Panc1 (cell line): ENCODE measurements around the gene LDLRAD3.

DNA sequence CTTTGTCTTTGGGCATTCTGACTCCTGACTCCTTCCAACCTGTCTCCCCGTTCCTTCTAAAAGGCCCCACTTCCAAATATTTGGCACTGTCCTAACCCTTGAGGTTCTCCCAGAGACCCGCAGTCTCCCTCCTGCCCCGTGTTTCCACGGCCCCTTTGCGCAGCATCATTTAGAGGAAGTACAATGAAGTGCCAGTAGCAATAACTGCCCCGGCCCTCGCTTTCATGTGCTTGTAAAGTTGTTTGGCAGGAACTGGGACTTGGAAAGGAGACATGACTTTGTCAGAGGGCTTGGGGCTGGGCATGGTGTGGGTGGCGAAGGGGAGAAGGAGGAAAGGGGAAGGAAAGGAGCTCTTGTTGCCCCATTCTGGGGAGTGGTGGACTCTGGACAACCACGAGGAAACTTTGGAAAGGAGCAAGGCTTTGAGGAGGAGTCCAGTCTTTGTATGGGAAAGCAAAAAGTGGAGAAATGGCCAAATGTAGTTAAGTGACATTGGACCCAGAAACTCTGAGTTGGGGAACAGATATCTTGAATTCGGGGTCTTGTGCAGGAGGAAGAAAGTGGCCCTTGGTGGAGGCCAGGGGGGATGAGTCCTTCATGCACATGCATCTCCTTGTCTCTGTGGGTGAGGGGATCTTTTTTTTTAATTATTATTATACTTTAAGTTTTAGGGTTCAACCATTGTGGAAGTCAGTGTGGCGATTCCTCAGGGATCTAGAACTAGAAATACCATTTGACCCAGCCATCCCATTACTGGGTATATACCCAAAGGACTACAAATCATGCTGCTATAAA, 2.8 kb downstream of the CD44 start:
- RRBS, 2 experiments = no CpG with 5 or more reads among the region's 11 CpGs

DNA sequence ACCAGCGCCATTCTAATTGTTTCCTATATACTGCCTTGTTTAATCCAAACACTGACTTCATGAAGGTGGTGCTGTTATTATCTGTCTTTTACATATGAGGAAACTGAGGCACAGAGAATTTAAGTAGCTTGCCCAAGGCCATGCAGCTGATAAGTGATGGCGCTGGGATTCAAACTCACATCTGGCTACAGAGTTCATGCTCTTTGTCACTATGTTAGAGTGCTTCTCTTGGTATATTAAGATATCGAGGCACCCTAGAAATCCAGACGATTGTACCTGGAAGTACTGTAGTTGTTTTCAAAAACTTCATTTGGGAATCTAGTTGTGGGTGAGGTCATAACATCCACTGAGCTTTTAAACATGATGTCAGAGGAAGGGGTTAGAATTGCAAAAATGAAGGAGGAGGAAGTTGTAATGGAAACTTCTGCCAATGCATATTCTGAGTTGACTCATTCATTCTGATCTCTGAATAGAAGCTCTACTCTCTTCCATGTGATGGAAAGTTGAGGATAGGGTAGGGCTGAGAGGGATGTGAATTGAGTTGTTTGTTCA, 7.6 kb downstream of the CD44 start:
- RRBS, 2 experiments = no CpG with 5 or more reads among the region's 4 CpGs

- RRBS, 2 experiments = no CpG with 5 or more reads among the region's 2 CpGs
Observed at GRCh38 chr11:35168515-35169116, 29.6 kb downstream of the CD44 start.

- RRBS, 2 experiments = no CpG with 5 or more reads among the region's 3 CpGs
Observed at GRCh38 chr11:35207458-35207722, 68.4 kb downstream of the CD44 start.

- RRBS, 2 experiments = no CpG with 5 or more reads among the region's 2 CpGs
Observed at GRCh38 chr11:35226216-35226621, 87.2 kb downstream of the CD44 start.

DNA sequence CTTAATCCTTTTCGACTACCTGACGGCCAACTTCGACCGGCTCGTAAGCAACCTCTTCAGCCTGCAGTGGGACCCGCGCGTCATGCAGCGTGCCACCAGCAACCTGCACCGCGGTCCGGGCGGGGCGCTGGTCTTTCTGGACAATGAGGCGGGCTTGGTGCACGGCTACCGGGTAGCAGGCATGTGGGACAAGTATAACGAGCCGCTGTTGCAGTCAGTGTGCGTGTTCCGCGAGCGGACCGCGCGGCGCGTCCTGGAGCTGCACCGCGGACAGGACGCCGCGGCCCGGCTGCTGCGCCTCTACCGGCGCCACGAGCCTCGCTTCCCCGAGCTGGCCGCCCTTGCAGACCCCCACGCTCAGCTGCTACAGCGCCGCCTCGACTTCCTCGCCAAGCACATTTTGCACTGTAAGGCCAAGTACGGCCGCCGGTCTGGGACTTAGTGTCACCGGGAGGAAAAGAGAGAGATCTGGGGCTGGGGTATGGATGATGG, 1.3 kb downstream of the FJX1 start:
- RRBS, 2 experiments = 1 to 6% methylated on average over 15 to 32 of the region's 50 CpGs

DNA sequence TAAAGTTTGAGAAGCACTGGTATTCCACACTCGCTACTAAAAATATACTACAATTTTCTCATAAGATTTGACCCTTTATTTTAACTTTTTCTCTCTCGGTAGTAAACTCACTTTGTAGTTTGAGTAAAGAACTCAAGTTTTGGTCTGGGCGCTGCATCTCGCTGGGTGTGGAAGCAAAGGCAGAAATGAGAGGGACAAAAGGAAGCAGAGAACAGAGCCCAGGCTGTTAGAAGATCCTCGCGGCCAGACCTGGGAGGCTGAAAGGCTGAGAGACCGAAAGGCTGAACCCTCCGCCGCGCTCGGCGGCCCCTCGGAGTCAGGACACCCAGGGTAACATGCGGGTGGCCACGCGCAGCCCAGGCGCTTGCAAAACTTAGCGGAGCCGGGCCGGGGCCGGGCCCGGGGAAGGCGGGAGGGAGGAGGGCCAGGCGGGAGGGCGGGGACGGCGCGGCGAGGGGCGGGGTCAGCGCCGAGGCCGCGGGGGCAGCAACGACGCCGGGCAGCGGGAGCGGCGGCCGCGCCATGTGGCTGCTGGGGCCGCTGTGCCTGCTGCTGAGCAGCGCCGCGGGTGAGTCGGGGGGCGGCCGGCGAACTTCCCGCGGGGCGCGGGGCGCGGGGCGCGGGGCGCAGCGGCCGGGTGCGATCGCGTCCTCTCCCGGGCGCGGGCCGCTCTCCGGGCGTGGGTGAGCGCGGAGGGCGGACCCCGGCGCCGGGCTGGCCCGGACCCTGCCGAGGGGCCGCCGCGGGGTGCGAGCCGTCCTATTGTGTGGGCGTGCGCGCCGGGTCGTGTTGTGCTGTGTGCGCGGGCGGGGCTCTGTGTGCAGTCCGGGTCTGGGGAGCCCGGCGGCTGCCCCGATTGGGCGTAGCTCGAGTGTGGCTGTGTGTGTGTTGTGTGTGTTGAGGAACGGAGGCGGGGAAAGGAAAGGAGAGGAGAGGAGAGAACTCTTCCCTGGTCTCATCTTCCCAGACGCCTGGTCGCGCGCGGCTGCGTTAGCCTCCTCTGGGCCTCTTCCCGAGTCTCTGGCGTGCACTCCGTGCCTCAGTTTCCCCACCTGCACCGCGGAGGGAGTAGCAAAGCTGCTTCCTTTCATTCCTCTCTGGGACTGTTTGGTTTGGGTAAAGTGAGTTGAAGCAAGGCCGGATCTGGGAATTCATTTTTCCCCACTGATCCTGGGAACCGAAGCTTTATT, at the start of gene LDLRAD3:
Gene LDLRAD3 (plus strand): TSS at position 486 of the 1,190 bp plus-strand sequence.
- RRBS, 2 experiments = 2 to 4% methylated on average over 46 of the region's 112 CpGs

DNA sequence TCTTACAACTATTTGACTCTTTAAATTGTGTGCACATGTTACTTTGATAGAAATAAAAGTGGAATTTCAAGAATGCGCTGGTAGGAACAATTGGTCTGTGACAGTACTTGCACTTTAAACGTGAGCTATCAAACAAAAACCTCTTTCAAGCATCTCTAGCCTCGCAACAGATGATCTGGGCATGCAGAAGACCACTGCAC, 97.2 kb downstream of the COMMD9 start:
- RRBS, 2 experiments = no CpG with 5 or more reads among the region's 3 CpGs

- RRBS, 2 experiments = no CpG with 5 or more reads among the region's 4 CpGs
Observed at GRCh38 chr11:36372544-36372843, 76.4 kb downstream of the PRR5L start.

- RRBS, 2 experiments = no CpG with 5 or more reads among the region's 2 CpGs
Observed at GRCh38 chr11:36384981-36385374, 88.9 kb downstream of the PRR5L start.

DNA sequence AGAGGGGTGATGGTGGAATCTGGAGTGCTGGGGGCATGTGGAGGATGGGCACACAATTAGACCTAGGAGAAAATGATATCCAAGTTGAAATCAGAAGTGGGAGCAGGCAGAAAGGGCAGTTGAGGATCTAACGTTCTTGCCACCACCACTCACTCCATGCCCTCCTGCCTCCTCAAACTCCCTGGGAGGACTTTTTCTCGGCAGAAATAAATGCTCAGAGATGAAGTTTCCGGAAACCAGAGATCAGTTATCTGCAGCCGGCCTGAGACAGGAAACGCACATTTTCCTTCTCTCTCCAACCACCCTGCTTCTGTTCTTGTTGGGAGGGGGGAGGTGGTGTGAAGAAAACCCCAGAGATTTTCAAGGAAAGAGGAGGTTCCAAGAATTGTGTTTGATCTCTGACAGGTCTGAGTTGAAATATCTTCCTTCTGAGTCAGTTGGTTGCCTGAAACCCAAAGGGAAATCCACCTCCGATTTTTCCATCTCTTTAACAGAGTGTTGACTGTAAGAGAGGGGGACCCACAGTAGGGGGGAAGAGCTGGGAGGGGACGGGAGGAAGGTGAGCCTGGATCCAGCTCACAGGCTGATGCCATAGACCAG, 100.9 kb downstream of the TRAF6 start:
- RRBS, 2 experiments = no CpG with 5 or more reads among the region's 7 CpGs

DNA sequence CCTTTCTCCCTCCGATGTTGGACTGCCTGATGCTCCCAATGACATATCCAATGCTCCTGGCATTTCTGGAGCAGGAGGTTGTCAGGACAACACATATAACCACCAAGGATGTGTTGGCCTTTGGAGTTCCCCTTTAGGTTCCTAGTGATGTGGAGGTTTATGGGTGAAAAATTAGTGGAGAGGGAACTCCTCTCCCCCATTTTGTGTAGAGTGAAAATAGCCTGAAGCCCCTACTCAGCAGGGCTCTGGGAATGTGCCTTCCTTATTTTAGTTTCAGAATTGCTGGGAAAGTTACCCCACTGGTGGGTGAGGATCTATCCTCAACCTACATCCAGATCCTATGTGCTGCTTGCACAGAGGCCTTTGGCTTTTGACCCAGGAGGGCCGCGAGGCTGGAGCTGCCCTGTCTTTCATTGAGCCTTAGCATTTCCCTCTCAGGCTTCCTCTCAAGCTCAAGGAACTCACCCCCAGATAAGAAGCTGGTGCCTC, 47.0 kb downstream of the TRAF6 start:
- RRBS, 2 experiments = no CpG with 5 or more reads among the region's 3 CpGs

DNA sequence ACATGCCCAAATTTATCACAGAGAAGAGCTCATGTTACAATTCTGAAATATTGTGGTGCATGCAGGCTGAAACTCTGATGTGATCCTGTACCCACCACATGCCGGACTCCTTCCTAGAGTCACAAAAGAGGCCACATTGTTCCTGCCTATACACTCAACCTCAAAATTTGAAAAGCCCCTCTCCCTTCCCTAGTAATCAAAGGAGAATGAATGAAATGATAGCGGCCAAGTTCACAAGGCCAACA, 1.3 kb downstream of the TRAF6 start:
- RRBS, 2 experiments = 0 to 43% methylated on average over 1 of the region's 2 CpGs

DNA sequence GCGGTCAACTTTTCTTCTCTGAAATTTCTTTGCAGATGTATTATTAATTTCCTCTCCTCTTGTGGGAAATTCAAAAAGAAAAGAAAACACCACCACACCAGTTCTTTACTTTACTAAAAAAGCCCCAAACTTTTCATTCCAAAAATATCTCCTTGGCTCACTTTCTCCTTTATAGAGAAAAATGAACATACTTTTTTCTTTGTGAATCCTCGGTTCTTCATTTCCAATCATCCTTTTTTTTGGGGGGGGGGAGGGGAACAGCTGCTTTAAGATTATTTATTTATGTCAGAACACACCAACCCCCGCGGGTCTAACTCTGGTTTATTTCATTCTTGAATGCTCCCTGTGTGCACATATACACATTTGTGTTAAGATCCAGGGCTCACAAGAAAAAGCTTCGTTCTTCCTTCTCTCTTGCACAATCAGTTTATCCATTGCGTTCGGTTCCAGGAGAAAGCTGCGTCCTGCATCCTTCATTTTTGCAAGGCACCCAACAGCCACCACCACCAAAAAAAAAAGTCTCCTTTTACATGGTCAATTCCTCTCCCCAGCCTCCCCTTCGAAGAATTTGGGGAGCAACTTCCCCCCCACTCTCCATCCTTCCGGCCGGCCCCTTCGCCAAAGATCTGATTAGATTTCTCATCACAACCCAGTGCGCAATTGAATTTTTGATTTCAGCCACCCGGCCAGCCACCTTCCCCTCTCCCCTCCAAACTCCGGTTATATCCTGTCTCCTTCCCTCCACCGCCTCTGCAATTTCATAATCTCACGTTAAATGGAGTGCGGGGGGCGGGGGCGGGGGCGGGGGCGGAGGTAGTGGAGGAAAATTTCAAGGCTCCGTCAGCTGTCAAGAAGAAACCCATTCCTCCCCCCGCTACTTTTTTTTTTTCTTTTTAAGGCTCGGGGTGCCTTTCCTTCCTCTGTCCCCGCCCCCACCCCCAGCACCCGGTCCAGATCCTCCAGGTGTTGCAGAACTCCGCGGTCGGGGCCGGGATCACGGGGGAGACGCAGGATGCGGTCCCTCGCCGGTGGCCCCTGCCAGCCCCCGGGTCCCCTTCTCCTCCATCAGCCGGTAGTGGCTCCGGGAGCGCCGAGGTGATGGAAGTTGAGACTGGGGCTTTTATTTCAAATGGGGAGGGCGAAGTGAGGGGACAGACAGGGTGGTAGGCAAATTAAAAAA, 1166.6 kb downstream of the LRRC4C start:
- RRBS, 2 experiments = 1 to 23% methylated on average over 4 to 7 of the region's 42 CpGs

DNA sequence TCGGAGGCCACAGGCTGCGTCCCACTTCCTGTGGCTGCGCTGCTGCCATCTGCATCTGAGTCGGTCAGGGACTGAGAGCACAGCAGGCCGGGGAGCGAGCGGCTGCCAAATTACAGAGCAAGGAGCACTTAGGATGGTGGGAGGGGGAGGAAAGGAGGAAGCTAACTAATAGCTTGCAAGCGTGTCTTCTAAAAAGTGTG, 42.6 kb upstream of the API5 start:
- RRBS, 2 experiments = no CpG with 5 or more reads among the region's 8 CpGs

DNA sequence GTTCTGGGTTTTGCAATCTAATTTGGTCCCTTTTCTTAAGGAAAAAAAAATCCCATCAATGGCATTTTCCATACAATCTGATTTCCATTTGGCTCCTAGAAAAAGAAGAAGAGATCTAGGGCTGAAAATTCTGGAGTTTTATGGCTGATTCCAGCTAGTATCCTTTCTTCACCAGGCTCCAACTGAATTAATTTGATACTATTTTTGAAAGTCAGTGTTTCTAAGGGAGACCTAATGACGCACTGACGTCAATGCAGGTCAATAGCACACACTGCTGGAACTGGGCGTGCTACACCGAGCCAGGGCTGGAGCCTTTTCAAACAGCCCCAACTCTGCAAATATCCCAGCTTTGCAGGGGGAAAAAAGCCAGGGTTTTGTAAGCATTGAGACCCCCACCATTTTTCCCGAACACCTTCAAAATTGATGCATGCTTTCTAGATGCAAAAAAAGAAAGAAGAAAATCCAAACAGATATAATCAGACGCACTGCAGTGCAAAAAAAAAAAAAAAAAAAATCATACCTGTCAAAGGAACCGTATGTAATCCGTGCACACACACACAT, 124.7 kb upstream of the HSD17B12 start:
- RRBS, 2 experiments = no CpG with 5 or more reads among the region's 8 CpGs

DNA sequence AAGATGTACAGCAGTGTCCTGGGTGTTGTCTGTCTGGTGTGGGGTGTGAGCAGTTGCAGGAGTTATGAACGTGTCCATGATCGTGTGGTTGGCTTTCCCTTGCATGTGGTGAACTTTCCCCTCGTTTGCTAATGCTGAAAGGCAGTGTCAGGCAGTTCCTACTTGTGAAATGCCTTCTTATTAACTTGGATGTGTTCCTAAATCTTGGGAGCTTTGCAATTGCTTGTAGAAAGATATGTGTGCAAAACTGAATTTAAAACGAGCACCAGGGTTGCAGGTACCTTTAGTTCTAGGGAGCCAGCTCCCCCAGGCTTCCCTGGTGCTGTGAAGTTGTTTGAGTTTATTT, 35.9 kb upstream of the HSD17B12 start:
- RRBS, 2 experiments = no CpG with 5 or more reads among the region's 4 CpGs

GRCh38 chr11:43692662-43693408, 12.3 kb downstream of the HSD17B12 start:
- RRBS, 2 experiments = no CpG with 5 or more reads among the region's 3 CpGs

GRCh38 chr11:43736058-43736695, 55.6 kb downstream of the HSD17B12 start:
- RRBS, 2 experiments = no CpG with 5 or more reads among the region's 4 CpGs

DNA sequence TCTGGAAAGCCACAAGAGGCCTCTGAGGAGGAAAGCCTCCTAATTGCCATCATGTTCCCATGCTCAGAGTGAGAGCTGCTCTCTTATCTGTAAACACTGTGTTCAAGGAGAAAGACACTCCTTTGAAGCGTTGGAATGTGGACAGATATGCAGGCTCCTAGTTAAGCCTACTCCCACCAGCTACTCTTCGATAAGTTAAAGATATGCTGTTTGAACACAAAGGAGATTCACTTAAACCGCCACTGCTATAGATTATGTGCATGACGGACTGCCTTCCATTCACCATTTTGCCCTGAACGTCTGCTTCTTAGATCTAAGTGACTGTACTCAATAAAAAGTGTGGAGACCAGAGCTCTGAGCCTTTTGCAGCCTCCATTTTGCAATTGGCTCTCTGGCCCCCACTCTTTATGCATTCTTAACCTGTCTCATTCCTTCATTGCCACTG, 67.0 kb downstream of the HSD17B12 start:
- RRBS, 2 experiments = no CpG with 5 or more reads among the region's 5 CpGs